ENCODE results near the gene ZBTB1.

GRCh38 chr14:61420244-61420753, 98.9 kb downstream of the PRKCH start:
- PRO-cap = no peak
- RAMPAGE, long total RNA, 4 experiments = no peak in any of the 4 experiments

DNA sequence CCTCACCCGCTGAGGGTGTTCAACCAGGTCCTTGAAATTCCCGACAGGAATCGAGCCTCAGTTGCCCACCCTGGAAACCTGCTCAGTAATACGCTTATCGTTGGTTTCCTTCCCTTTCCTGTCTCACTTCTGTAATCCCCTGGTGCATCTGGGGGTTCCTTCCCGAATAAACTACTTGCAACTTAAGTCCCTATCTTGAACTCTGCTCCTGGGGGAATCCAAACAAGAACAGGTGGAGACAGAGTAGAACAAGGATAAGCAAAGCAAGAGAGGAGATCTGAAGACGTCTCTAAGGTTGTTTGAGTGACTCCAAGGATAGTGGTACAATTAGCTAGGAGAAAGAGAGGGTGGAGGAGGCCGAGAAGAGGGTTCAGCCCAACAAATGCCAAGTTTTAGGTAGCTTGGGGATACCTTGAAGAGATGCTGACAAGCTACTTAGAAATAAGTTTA, 113.7 kb downstream of the PRKCH start:
- PRO-cap = no peak
- RAMPAGE, long total RNA, 4 experiments = no peak in any of the 4 experiments

DNA sequence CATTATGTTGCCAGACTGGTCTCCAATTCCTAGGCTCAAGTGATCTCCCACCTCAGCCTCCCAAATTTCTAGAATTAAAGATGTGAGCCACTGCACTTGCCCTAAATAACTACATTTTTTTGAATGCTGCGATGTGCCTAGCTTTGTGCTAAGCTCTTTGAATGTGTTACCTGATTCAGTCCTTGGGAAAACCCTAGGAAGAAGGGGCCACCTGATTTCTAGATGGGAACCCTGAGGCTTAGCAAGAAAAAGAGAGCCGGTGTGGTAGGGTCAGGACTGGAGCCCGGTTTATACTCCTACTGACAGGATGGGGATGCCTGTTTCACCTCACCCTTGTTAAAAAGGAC, 119.7 kb downstream of the PRKCH start:
- PRO-cap = no peak
- RAMPAGE, long total RNA, 4 experiments = no peak in any of the 4 experiments

DNA sequence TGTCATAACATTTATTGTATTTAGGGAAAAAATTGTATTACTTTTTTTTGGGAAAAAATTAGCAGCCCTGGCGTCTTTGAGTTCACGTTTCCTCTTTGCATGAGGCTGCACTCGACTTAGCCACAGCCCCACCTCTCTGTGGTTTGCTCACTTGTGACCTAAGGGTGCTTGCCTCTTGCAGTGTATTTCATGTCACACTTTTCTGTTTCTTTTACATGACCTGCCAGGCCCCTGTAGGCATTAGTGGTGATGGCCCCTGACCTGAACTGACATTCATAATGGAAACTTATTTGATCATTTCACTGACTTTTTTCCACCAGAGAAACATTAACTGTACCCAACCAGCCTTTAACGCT, 122.8 kb downstream of the PRKCH start:
- PRO-cap = no peak
- RAMPAGE, long total RNA, 4 experiments = no peak in any of the 4 experiments

DNA sequence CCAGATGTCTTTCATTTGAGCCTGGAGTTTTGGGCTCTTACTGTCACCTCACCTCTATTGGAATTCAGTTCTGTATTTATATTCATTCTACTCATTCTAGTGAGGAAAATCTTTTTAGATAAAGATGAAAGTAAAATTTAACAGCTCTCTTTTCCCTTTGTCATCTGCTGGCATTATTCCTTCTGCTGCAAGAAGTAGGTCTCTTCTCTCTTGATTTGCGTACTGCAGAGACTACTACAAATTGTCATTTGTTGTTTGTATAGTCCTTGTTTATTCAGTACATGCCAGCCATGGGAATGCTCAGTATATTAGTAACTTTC, 169.7 kb downstream of the PRKCH start:
- PRO-cap = no peak
- RAMPAGE, long total RNA, 4 experiments = no peak in any of the 4 experiments

DNA sequence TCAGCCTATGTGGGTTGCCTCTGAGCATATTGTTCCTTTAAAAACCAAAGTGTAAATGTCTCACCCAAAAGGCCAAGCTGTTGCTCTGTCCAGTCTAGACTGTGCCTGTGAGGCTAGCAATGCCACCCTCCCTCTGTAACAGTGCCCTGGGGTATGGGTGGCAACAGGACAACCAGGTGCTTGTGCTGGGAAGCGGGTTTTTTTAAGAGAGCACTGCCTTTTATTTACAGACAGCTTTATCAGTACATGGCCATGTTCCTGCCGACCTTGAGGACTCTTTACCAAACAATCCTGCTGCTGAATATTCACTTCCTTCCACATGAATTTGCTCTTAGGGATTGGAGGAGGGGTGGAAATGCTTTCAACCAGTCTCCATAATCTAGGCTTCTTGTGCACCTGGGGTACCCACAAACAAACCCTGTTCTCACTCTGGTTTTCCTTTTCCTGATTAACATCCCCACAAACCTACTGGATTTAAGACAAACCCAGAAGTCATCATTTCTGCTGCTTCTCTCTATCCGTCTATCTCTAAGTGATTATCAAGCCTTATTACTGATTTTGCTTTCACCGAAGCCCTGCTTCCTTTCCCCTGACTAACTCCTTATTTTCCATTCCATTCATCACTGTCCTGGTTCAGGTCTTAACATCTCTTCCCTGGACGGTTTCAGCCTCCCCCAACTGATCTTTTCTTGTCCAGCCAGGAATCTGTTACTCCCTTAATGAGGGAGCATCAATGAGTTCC, 168.2 kb upstream of the HIF1A start:
- PRO-cap = no peak
- RAMPAGE, long total RNA, 4 experiments = no peak in any of the 4 experiments

DNA sequence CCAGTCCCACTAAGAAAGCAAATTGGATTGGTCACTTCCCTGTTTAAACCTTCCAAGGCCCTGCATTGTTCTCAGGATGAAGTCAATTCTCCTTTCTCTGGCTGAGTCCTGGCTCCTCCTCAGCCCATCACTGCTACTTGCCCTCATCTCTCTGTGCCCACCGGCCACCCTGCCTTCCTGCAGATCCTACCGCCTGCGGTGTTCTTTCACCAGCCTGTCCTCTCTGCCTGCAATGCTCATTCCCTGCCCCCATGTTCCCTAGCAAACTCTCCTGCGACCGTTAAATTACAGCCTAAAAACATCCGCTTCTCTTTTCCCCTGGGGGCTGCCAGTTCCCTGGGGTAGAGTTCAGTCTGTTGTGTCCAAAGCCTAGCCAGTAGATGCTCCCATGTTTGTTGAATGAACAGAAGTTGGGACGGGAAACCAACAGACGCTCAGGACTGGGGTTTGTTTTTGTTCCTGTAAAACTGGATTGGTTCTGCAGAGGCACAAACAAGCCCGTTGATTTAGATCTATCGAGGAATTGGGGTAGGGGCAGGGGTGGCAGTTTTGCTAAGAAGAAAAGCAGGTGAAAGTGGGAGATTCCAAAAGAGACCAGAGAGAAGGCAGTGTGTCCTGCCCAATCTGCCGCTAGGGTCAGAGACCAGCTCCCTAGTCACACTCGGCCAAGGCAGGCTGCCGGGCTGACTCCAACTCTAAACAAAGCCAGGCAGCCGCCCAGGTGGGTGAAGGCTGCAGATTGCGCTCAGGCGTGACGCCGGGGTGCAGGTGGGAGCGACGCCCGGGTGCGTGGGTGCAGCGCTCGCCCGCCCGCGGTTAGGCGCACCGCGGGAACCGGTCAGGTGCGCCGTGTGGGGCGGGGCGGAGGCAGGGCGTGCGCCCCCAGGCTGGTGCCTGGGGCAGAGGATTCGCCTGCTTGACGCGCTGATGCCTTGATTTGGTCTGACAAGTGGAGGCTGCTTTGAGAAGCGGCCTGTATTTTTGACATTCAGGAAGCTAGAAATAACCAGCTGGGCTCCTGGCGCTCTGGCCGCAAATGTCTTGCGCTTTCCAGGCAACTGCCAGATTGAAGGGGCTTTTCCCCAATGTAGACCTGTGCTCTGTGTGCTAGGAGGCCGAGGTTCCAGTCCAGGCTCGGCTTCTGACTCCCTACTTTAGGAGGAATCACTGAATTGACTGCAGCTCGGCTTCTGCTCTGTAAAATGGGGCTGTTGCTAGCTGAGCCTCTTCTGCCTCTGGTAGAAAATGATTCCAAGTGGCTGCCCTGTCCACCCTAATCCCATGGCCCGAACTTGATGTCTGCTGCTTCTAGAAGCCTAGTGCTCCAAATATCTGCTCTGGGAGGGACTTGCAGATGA, 126.9 kb upstream of the HIF1A start:
- PRO-cap = no peak
- RAMPAGE, long total RNA, 4 experiments = no peak in any of the 4 experiments

- PRO-cap = no peak
- RAMPAGE, long total RNA, 4 experiments = no peak in any of the 4 experiments
These were observed 96.3 kb upstream of the HIF1A start for GRCh38 chr14:61598953-61599444.

DNA sequence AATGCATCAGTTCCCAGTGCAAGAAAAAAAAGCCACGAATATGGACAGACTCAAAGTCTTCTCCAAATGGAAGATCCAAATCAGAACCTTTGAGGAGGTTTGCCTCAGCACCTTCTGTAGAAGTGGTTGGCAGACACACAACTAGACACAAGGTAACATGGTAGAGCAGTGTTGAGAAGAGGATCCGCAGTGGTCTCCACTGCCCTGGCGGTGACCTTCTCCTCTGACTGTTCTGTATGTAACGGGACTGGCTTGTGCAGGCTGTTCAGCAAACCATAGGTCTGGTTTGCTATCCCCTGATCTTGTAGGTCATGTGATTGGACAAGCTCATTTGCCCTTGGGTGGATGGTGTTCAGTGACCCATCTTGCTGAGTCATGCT, 33.0 kb upstream of the HIF1A start:
- PRO-cap = no peak
- RAMPAGE, long total RNA, 4 experiments = no peak in any of the 4 experiments

- PRO-cap = no peak
- RAMPAGE, long total RNA, 4 experiments = no peak in any of the 4 experiments
These were observed 26.1 kb upstream of the HIF1A start for GRCh38 chr14:61669186-61669543.

DNA sequence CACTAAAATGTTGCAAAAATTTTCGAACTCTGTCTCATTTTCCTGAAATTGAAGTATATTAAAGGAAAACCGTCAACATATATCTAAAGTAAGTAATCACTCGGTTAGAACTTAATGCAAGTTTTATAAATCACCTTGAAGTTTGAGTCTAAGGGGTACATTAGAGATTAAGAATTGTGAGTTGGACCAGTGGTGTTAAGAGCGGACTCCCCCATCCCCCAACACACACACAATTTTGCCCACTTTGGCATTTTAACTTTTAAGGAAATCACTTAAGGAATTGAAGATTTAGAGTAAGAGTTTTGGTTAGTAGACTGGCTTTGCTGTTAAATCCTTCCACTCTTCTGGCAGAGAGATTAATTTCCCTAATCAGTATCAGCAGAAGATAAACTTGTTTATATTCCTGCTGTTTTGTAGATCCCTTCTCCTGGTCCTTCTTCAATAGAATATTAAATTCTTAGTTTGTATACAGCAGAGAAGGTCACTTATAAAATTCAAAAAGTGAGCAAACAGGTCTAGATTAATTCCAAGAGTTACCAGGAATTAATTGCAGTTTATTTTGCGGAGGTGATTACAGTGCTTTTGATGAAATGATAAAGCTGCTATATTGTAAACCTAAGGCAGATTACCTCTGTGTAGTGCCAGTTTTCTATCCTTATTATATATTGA, 1.6 kb downstream of the HIF1A start:
- PRO-cap = no peak
- RAMPAGE, long total RNA, 4 experiments = no peak in any of the 4 experiments

GRCh38 chr14:61738007-61738658, 24.1 kb upstream of the SNAPC1 start:
- PRO-cap = no peak
- RAMPAGE, long total RNA, 4 experiments = no peak in any of the 4 experiments

DNA sequence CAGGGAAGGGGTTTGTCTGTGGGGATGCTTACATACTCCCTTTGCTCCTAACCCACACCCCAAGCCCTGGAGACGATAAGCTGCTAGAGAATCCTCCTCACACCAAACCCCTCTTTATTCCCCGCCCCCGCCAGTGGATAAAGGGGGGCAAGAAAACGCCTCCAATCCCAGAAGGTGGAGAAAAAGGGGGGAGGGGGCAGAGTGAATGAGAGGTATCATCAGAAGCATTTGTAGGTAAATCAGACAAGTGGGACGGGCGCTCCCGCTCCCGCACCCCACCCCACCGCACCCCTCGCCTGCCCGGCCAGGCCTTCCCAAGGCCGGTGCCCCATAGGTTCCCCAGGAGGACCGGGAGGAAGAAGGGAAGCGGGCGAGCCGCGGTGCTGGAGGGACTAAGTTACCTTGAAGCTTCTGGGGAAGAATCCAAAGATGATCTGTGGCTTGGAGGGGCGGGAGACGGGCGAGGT, 766 bp downstream of the PPP2R5E start:
- PRO-cap = no peak
- RAMPAGE, long total RNA, 4 experiments = no peak in any of the 4 experiments

DNA sequence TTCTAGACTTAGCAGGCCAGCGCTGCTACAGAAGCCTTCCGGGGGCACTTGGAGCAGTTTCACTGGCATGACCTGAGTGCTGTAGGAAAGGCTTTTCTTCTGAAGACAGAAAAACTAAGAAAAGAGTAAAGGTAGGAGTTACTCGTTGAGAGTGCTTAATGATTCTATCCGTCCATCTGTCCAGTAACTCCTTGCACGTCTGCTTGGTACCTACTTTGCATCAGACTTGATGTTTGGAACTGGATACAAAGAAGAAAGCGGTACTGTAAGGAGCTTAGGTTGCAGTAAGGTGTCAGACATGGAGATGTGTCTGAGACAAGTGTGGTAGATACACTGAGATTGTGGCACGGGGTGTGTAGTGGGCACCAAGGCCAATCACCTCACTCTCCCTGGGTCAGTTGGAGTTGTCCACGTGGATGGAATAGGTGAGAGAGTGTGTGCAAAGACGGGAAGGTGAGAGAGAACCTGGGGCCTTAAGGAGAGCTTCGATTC, 31.4 kb downstream of the SYNE2 start:
- PRO-cap = no peak
- RAMPAGE, long total RNA, 4 experiments = no peak in any of the 4 experiments

DNA sequence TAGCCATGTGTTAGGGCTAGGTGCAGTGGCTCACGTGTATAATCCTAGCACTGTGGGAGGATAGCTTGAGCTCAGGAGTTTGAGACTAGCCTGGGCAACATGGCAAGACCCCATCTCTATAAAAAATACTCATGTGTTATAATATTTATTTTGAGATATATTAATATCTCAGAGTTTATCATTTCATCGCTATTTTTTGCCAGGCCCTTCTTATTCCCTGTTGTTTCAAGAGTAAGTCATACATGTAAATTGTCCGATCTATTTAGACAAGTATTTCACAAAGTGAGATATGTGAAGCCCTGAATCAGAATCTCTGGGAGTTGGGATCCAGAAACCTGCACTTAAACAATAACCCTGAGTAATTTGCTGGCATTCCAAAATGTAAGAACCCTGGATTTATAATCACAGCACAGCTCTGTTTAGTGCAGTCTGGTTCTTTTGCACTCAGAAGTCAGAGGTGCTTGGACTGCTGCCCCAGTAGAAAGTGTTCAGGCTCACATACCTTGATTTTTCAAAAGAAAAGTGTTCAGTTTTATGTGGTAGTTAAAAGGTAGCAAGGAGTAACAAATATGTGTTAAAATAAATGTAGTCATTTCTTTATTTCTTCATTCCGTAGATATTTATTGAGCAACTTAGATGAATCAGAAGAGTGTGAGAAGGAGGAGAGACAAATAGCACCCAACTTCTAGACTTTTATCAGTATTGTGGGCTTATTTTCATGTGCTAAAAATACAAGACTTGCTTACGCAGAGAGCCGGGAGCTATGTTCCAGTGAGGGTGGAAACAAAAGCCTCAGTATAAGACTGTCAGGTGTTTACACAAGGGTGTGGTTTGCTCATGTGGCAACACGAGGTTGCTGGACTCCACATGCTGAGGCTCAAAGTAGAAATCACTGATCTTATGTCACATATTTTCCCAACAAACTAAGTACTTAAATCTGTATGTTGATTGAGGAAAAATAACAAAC, 70.0 kb downstream of the SYNE2 start:
- PRO-cap = unidirectional peak, minus-strand start at position 698 of the sequence
- RAMPAGE, long total RNA, 4 experiments = no peak in any of the 4 experiments

DNA sequence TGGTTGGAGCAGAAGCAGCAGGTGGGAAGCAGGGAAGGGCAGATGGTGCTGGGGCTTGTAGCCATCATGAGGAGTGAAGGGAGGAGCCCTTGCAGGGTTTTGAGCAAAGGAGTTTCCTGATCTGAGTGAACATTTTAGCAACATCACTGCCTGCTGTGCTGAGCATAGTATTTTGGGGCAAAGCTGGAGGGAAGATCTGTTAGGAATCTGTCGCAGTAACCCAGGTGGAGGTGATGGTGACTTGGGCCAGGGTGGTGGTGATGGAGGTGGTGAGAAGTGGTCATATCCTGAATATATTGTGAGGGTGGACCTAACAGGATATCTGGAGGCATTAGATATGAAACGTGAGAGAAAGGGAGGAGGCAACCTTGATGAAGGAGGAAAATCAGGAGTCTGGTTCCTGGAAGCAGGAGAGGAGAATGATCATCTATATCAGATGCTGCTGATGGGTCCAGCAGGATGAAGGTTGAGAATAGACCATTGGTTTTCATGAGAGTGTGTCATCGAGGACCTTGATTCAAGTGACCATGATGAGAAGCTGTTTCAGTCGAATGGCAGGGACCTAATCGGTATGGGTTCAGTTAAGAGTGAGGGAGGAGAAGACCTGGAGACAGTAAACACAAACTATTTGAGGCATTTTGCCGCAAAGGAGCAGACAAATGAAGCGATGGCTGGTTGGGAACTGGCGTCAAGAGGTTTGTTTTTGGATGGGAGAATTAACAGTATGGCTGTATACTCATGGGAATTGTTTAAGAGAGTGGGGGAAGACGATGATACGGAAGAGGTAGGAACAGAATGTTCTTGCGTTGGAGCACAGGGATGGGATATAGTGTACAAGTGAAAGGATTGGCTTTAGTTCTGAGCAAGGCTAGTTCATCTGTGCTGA, 84.1 kb downstream of the SYNE2 start:
- PRO-cap = no peak
- RAMPAGE, long total RNA, 4 experiments = no peak in any of the 4 experiments

- PRO-cap = no peak
- RAMPAGE, long total RNA, 4 experiments = no peak in any of the 4 experiments
These were observed 93.3 kb downstream of the ESR2 start for GRCh38 chr14:64200838-64201245.

DNA sequence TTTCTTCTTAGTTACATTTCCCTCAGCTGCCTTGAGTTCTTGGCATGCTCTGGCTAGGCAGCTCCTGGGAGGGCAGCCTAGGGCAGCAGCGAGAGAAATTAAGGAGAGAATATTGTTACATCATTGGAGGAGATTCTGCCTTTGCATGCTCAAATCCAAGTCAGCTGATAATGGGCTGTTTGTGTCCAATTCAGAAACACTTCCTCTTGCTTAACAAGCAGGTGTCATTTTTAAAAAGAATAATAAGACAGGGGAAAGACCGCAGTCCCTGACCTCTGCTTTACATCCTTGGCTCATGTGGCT, 76.9 kb downstream of the ESR2 start:
- PRO-cap = no peak
- RAMPAGE, long total RNA, 4 experiments = no peak in any of the 4 experiments

- PRO-cap = no peak
- RAMPAGE, long total RNA, 4 experiments = no peak in any of the 4 experiments
These were observed 3.3 kb downstream of the MTHFD1 start for GRCh38 chr14:64391365-64391842.

- PRO-cap = bidirectional peak, plus-strand start at chr14:64504726, minus-strand start at chr14:64504584
- RAMPAGE, long total RNA, 4 experiments = no peak in any of the 4 experiments
These were observed at the start of gene ZBTB1 for GRCh38 chr14:64504498-64504933. Gene ZBTB1, plus strand, starts transcription at chr14:64504770.

Measured in sigmoid colon (tissue), 4 donors.